ENCODE measurements around a stretch of chrX.

DNA sequence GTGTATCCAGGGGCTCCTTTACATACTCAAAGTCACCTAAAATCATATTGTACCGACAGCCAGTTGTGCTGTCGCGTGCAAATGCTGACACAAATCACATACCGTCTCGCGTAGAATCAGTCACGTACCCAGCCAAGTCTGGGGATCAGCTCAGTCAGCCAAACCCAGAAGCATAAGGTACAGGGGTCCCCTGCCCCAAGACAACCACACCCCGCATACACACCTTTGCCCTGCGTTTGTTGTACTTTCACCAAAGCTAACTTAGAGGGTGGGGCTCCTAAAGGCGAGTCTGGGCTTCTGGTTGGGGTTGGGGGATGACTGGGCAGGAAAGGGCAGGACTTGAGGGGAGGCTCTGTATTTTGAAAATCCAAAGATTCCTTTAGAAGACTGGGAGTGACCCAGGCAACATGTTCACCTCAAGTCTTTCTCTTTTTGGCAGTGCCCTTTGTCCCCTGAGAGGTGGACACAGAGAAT lies 845 bp downstream of the GDPD2 start:
- PRO-cap = no peak

DNA sequence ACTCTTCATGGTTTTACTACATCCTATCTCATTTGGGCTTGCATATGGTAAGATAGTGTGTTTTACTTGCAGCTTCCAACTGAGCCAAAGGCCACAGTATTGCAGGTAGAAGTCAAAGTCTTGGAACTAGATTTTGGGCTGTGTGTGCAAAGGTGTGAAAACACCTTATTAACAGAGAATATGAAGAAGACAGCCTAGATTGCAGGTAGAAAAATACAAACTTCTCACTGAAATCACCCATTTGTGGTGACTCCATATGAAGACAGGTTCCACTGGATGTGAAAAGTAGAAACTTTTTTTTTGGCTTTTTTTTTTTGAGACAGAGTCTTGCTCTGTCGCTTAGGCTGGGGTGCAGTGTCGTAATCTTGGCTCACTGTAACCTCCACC lies 46.0 kb downstream of the DLG3 start:
- PRO-cap = unidirectional peak, plus-strand start at position 131 of the sequence

- PRO-cap = bidirectional peak, plus-strand start at chrX:71068678, minus-strand start at chrX:71068396
Observed at GRCh38 chrX:71068602-71069148, 541 bp upstream of the SNX12 start.

GRCh38 chrX:71108717-71109439 lies 2.3 kb upstream of the CXorf65 start:
- PRO-cap = no peak

DNA sequence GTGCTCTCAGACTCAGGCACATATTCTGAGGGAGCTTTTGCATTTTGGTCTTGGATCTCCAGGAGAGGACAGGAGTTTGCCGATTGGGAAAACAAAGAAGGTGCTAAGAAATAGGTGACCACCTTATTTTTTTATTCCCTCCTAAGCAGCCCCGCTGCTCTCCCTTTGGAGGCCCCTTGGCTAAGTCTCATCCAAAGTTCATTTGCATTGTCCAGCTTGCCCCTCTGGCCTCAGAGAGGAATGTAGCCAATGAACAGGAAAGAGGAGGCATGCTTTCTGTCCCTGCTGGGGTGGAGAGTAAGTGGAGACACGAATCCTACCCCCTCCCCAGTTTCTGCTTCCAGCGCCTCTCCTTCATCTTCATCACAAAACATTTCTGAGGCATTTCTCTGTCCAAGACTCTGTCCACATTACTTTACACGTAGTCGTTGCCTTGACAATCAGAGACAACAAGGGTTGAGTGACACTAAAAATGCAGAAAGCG lies 38.7 kb downstream of the NLGN3 start:
- PRO-cap = no peak

DNA sequence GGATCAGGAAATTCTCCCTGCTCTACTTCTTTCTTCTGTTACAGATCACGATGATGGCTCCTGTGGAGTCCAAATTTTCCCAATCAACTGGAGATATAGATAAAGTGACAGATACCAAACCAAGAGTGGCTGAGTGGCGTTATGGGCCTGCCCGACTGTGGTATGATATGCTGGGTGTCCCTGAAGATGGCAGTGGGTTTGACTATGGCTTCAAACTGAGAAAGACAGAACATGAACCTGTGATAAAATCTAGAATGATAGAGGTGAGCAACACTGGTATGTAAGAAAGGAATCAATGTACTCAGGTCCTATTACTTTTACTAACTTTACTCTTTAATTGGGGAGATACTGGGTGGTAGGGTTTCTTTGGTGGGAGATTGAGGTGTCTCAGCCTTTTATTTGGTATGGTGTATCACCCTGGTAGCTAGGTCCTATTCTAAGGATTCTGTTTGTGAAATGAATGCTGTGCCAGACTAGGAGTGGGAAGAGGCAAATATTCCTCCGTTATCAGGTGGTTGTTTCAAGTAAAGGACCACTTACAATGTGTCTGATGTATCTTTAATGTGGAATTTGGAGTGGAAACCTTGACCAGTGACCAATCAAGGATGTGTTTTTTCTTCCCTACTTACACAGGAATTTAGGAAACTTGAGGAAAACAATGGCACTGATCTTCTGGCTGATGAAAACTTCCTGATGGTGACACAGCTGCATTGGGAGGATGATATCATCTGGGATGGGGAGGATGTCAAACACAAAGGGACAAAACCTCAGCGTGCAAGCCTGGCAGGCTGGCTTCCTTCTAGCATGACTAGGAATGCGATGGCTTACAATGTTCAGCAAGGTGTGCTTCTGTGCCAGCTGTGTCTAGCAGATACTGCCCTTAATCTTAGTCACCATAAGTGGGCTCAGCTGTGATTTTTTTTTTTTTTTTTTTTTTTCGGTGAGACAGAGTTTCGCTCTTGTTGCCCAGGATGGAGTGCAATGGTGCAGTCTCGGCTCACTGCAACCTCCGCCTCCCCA lies 12.3 kb downstream of the TAF1 start:
- PRO-cap = no peak

DNA sequence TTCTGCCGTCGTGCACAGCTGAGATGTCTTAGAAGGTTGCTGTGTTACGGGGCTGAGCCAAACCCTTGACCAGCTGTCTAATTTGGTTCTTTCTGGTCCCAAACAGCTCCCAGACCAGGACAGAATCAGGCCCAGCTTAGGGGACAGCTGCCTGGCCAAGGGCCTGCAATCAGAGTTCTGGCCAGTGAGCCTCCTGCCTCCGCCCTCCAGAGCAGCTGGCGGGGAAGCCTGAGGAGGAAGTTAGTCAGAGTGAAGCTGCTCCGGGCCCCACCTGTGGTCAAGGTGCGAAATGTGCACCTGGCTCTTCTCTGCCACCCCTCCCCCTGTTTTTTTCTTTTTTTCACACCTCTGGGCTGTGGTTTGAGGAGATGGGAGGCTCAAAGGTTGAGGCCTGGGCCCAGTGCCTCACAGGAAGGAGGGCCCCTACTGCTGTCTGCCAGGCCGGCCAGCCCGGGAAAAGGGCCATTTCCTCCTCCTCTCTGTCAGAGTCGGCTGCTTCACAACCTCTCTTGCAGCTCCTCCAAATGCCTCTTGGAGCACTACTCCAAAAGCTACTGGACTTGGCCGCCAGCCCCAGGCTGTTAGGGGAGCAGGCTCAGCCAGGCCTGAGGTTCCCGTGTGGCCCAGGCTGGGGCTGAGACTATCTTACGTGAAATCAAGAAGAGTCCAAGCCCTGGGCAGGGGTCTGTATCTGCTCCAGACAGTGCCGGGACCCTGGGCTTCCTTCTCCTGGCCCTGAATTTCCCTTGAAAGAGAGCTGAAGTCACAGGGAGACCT lies 4.3 kb upstream of the CXCR3 start:
- PRO-cap = bidirectional peak, plus-strand start at position 482 of the sequence, minus-strand start at position 217 of the sequence

DNA sequence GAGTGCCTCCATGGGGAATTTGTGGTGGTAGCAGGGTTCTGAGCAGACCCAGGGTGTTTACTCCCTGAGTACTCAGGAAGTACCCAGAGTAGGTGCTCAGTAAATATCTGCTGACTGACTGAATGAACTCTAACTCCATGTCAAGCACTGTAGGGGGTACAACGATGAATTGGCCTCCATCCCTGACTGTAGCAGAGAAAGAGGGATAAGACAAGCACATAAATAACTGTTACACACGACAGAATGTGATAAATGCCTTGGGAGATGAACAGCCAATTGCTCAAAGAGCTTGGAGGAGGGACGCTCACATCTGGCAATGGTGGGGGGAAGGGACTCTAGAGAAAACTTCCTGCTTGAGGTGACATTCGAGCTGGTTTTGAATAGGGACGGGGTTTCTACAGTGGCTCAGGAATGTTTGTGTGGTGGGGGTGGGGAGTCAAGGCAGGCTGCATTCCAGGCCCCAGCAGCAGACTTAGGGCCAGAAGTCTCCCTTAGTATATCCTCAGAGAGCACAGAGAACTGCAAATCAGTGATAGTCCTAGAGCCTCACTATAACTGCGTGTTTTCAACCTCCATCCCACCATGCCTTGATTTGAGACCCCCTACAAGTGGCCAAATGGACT lies 47.1 kb downstream of the NHSL2 start:
- PRO-cap = no peak

GRCh38 chrX:72100818-72101272 lies 80.7 kb upstream of the PIN4 start:
- PRO-cap = unidirectional peak, plus-strand start at chrX:72101184

DNA sequence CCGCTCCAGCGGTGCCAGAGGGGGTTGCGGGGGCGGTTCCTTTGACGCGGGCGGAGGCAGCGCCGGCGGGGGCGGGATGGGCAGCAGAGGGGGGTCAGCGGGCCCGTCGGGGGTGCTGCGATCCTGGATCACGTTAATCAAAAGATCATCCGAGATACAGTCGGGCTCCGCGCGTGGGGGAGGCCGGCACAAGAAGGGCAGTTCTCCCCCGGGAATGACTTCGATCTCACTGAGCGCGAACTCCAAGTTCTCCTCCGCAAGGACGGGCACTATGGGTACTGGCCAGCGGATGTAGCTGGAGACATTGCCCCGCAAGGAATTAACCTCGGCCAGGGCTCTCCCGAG lies 50.5 kb upstream of the PIN4 start:
- PRO-cap = no peak

DNA sequence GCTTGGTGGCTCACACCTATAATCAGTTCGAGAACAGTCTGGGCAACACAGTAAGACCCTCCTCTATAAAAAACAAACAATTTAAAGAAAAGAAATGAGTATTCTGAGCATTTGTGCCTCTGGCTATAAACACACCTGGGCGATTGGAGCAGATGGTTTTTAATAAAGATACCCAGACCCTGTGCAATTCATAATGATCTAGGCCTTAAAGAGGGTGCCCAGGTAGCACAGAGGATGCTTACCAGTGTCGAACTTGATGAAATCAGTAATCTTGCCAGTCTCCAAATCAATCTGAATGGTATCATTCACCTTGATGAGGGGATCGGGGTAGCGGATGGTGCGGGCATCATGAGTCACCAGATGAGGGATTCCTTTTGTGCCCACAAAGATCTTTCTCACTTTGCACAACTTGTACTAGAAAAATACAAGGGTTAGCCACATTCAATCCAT lies 3.5 kb downstream of the RPS4X start:
- PRO-cap = no peak

DNA sequence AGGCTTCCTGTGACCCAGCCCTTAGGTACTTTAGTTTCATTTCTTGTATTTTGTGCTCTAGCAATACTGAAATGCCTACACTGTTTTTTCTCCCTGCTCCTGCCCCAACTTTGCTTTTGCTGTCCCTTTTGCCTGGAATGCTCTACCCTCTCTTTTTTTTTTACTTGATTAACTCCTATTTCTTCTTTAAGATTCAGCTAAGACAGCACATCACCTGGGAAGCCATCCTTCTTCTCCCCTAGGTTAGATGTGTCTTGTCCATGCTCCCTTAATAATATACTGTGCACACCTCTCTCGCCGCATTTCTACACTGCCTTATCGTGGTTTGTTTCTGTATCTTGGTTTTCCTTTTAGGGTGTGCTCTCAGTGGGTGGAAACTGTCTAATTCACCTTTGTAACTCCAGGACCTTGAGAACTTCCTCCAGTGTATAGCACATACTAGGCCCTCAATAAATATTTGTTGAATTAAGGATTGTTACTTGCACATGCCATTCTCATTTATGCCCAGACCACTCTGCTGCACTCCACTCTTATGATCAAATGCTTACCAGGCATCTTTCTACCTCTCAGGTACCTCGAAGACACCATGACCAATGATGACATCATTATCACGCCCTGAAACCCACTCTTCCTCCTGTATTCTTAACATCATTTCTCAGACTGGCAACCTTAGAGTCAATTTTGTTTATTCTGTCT lies 46.4 kb downstream of the HDAC8 start:
- PRO-cap = no peak

DNA sequence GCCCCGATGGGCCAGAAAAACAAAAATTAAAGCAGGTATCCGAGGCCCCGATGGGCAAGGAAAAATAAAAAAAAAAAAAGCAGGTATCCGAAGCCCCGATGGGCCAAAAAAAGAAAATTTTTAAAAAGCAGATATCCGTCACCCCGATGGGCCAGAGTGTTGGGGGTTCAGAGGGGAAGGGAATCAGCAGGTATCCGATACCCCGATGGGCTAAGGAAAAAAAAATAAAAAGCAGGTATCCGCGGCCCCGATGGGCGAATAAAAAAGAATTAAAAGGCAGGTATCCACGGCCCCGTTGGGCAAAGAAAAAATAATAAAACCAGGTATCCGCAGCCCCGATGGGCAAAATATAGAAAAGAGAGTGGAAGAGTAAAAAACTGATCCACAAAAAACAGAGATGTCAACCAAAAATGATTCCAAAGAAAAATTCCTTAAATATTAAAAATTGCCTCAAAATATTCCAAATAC lies 289.1 kb downstream of the CHIC1 start:
- PRO-cap = no peak

GRCh38 chrX:74281304-74281951 lies 22.6 kb upstream of the ZCCHC13 start:
- PRO-cap = no peak

DNA sequence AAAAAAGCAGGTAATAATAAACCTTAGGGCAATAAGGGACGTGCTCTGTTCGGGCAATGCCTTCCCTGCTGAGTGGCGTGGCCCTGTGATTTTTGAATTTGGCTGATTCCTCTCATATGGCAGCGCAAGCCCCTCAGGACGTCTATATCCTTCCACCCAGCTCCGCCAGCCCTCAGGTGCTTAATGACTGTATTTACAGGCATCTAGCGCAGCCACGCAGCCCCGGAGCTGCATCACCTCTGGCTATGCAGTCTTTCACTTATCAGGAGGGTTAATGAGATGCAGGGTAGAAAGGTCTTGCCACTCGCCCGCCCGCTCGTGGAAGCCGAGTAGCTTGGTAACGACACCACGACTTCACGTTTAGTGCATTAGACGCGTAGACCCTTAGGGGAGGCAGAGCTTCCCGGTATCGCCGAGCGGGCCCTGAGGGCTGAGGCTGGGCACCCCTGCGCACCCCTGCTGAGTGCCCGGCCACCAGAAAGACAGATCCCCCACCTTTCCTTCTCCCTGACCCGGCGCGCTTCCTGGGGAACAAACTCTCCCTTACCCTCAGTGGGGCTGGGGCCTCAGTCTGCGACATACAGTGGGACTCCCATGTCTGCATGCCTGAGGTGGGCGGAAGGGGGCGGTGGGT lies 1.4 kb upstream of the SLC16A2 start:
- PRO-cap = no peak

- PRO-cap = bidirectional peak, plus-strand start at chrX:74537113, minus-strand start at chrX:74536977; bidirectional peak, plus-strand start at chrX:74537336, minus-strand start at chrX:74537183
Observed at GRCh38 chrX:74537078-74537564, 77.3 kb downstream of the RLIM start.

- PRO-cap = no peak
Observed at GRCh38 chrX:75273289-75273793, 544 bp upstream of the UPRT start.

DNA sequence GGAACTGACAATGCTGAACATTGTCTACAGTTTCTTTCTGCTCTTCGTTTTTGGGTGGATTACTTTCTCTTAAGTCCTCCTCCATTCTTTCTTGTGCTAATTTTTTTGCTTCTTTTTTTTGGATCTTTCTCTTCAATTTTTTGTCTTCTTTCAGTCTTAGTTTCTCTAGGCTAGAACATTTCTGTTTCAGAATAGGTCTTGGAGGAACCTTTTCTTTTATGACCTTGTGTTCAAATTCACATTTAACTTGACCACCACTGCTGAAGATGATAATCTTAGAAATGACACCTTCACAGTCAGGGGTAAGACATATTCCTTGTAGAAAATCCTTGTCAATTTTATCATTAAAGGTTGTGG lies 40.6 kb downstream of the MAGEE2 start:
- PRO-cap = no peak

GRCh38 chrX:77635811-77636208 lies 150.2 kb downstream of the ATRX start:
- PRO-cap = no peak

GRCh38 chrX:77683265-77684073 lies 102.5 kb downstream of the ATRX start:
- PRO-cap = no peak

Data from rectum (tissue), 1 donor.